Iris pigment epithelial cell (primary cell): ENCODE measurements around the gene EIF5.

- RRBS, result no CpG with 5 or more reads among the region's 3 CpGs
Measured at GRCh38 chr14:102364757-102365253, 2.1 kb downstream of the TECPR2 start.

DNA sequence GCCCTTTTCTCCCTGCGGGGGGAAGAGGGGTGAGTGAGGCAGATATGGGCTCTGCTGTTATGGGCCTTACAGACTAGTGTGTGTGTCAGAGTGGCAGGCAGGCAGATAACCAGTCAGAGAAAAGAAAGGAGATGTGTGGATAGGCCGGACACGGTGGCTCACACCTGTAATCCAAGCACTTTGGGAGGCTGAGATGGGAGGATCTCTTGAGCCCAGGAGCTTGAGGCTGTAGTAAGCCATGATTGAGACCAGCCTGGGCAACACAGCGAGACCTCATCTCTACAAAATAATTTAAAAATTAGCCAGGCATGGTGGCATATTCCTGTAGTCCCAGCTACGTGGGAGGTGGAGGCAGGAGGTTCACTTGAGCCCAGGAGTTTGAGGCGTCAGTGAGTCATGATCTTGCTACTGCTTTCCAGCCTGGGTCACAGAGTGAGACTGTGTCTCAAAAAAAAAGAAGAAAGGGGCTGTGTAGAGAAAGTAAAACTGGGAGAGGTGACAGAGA is 12.2 kb downstream of the TECPR2 start:
- RRBS, result no CpG with 5 or more reads among the region's 6 CpGs

DNA sequence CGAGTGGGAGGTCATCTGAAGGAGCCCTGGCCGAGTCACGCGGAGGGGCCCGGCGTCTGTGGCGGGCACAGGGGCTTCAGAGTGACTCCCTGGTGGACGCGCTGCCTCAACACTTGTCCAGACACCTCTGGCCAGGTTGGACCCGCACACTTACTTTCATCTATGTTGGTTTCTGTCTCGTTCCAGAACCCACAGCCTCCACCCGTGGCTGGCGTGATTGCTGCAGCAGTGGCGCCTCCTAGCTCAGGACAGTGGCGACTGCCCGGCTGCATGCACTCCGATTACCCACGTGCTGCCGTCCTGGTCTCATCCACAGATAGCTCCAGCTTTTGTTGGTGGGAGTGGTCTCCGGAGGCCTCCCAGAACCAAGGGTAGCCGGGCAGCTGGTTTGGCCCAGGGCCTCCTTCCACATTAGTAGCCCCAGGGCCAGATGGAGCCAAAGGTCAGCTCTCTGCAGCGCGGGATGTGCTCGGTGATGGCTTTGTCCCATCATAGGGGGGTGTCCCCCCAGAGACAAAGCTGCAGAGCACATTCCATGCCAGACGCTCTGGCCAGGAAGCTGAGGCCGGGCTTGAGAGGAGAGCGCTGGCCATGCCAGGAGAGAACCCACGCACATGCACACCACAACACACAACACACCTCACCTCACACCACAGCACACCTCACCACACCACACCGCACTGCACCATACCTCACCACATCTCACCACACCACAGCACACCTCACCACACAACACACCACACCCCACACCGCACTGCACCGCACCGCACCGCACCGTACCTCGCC is 11.1 kb downstream of the ANKRD9 start:
- RRBS, result 78% methylated on average over 5 of the region's 35 CpGs

DNA sequence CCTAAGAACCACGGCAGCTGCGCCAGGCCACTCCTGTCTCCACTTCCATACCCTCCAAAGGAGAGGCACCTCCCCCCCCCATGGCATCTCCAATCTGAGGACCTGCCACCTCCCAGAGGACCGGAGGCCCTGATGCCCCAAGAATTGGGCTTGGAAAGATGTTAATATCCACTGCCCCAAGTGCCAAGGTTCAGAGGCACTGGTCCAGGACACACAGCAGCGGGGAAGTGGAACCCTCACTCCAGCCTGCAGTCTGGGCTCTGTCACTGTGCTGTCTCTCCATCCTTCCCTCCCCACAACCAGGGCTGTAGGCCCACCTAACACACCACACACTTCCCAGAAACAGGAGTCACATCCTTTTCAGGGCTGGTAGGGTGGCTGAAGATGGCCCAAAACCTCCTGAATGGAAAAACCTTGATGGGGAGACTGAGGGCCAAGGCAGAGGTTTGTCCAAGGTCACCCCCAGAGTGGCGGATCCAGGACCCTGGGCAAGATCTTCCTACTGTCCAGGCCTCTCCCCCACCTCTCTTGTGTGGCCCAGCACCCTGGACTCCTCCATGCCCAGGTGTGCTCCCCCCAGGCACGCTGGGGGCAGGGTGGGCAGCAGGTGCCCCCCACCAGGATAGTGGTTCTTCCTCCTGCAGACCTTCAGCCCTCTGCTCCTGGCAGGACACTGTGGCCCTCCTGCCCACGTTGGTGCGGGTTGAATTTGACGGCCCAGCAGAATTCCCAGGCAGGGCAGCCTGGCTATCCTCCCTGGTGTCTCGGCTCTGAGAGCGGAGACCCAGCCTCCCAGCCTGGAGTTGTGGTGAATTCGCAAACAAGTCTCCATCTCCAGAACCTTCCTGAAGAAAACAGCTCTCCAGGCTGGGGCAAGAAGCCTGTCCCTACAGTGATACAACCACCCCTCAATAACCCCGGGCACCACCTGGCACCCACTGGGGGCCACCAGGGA is 4.1 kb downstream of the ANKRD9 start:
- RRBS, result 95% methylated on average over 1 of the region's 13 CpGs

- RRBS, result no CpG with 5 or more reads among the region's 2 CpGs
Measured at GRCh38 chr14:102532181-102532569, 22.6 kb upstream of the ANKRD9 start.

DNA sequence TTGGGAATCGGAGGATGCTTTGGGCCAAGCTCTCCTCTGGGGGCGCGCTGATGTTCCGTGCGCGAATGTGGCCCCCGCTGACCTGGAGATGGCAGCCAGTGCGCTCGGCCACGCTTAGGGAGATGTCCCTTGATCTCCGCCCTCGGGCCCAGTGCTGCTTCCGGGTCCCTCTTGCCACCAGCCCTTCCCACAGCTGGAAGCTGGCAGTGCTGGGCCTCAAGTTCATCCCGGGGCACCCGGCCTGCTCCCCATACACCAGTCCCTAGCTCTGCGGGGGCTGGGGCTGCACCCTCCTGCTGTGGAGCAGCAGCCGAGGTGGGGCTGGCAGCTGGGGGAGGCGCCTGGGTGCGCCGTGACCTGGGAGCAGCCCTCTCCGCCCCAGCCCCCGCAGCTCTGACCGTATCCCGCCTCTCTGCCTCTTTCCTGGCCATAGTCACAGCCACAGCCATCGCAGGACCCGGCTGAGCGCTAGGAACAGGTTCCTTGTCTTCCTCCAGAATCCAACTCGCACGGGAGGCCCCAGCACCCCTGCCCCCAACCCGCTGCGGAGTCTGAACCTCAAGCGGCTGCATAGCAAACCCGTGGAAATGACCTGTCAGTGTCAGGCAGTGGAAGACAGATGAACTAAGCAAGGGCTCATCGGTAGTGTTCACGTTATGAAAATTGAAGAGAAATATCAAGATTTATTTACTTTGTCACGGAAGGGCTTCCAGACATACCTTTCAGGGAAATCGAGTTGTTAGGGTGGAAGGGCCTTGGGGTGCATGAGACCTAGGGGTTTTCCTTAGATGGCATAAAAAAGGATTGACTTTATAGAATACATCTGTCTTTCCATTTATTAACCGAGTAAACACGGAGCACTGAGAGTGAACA is 91.4 kb downstream of the RCOR1 start:
- RRBS, result 61% methylated on average over 2 of the region's 39 CpGs

DNA sequence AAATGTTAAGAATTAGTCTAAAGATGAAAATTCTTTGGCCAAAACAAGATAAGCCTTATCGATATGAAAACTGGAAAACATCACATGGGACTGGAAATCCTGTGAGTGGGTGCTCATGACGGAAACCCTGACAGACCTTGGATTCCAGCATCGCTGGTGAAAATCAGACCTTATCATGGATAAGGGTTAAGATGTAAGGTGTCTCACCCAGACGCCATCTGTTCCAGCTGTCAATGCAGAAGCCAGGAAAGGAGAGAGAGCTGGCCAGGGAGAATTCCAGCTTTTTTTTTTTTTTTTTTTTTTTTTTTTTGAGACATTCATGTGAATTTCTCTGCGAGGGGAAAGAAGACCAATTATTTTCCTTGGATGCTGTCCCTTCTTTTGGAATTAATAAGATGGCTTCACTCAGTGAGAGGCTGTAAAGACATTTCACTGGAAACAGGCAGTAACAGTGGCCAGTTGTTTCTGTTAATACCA is 1.8 kb downstream of the TRAF3 start:
- RRBS, result no CpG with 5 or more reads among the region's 5 CpGs

DNA sequence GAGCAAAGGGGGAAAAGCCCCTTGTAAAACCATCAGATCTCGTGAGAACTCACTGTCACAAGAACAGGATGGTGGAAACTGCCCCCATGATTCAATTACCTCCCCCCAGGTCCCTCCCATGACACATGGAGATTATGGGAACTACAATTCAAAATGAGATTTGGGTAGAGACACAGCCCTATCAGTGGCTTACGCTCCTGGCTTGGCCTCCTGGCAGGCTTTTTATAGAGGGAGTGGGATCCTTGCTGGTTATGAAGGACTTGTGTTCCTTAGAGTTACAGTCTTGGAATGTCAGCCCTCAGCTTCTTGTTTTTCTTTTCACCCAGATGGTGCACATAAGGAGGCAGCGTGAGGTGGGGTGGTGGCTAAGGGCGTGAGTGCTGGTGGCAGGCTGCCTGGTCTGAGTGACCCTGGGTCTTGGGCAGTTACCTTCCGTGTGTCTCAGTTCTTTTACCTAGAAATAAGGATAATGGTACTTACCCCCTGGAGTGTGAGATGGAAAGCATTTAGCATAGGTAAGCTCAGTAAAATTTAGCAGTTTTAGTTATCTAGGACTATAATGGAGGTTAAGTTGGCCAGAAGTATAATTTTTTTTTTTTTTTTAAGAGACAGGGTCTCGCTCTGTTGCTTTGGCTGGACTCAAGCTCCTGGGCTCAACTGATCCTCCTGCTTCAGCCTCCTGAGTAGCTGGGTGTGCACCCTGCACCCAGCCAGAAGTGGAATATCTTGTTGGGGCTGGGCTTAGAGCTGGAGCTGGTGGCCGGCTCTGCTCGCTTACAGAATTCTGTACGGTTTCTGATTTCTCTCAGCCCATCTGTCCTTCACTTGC is 26.0 kb downstream of the TRAF3 start:
- RRBS, result no CpG with 5 or more reads among the region's 9 CpGs

DNA sequence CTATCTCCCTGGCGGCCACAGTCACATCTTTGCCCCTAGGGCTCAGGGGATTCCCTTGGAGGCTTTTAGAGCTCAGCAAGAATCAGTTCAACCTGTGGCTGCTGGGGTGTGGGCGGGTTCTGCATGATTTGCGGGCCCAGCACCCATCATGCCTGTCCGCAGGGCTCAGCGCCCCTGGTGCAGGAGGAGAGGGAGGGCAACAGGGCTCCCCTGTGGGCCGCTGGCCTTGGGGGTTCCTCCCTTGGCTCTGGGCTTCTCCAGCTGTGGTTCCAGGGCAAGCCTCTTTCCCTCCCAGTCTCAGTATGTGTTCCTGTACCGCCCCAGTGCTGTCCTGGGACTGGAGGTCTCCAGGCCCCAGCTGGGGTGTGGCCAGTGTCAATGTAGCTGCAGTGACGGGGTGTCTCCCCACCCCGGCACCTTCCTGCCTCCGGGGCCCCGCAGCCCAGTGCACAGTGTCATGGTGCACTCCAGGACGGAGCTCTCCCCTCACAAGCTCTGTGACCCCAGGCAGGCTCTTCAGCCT is 10.0 kb upstream of the LBHD2 start:
- RRBS, result no CpG with 5 or more reads among the region's 12 CpGs

DNA sequence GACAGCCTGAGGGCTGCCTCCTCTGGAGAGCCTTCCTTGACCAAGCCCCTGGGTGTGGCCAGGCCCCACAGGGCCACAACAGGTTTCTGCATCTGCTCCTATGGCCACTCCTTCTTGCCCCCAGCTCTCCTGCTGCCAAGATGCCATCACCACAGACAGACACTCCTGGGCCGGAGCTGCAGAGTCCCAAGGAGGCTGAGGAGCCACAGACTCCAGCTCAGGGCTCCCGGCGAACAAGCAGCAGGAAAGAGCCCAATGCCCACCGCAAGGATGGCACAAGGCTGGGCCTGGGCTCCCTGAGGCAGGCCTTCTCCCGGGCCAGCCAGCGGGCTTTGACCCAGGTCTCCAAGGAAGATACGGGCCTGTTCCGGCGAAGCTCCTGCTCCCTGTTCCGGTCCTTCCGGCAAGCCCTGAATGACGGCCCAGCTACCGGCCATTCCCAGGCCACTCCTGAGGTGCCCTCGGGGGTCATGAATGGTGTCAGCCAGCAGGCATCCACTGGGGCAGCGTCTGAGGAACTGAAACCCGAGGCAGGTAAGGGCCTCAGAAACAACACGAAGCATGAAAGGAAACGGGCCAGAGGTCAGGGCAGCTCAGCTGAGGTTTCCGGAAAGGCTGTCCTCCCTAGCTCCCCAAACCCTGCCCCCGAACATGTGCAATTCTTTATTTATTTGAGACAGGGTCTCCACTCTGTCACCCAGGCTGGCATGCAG is 5.7 kb downstream of the EXOC3L4 start:
- RRBS, result 84% methylated on average over 7 of the region's 20 CpGs

DNA sequence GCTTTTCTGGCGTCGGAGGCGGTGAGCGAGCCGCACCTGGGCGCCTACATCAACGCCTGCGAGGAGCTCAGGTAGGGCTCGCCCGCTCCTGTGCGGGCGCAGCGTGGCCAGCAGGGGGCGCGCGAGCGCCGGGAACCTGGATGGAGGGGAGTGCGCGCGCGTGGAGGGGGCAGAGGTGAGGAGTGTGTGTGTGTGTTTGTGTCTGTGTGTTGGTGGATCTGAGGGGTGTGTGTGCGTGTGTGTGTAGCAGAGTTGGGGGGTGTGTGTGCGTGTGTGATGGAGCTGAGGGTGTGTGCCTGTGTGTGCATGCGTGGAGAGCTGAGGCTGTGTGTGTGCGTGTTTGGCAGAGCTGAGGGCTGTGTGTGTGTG is 10.5 kb downstream of the EXOC3L4 start:
- RRBS, result no CpG with 5 or more reads among the region's 26 CpGs

DNA sequence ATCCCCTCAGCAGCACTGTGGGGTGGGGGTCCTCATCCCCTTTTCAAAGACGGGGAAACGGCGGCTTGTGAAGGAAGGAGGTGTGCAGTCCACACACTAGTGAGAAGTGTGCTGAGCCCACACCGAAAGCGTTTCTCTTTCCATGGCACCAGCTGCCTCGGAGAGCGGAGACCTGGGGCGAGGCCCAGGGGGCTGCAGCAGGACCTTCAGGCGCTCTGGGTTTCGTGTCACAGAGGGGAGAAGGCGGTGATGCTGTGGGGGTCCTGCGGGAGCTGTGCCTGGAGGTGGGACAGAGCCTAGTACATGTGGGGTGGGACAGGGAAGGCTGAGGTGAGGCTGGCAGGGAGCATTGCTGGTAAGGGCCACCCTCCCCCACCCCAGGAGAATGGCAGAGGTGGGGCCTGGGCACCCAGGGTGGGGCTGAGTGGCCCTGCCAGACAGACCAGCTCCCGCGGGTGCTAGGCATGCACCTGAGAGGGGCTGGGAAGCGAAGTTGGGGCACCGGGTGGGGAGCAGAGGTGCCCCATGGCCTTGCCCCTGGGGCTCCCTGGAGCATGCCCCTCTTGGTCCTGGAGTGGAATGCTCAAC is 1.1 kb downstream of the TNFAIP2 start:
- RRBS, result no CpG with 5 or more reads among the region's 16 CpGs

DNA sequence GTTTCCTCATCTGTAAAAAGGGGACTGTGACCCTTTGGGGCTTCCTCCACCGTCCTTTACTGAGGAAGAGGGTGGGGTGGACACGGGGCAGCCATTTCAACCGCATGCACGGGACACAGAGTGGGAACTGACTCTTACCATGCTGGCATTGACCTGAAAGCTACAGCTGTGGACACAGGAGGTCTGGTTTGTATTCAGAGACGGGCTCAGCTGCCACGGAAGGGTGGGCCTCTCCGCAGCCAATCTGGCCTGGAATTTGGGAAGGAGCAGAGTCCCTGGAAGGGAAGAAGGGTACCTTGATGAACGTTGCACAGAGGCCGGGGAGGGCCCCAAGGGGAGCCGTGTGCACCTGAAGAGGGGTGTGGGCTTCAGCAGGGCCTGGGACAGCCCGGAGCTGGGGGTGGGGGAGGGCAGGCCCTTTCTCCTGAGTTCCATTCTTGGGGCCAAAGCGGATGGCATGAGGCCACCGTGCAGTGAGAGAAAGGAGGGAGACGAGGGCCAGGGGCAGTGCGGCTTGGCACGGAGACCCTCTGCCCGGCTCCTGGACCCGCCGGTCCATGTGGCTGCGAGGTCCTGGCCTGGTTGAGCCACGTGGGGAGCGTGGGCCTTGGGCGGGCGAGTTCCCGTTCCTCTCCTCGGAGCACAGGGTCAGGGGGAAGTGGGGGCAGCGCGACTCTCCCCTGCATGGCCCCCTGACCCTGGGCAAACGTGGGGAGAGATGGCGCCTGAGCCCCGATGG is 14.6 kb downstream of the TNFAIP2 start:
- RRBS, result 79% methylated on average over 3 of the region's 31 CpGs

- RRBS, result no CpG with 5 or more reads among the region's 5 CpGs
Measured at GRCh38 chr14:103160807-103161483, 37.7 kb downstream of the TNFAIP2 start.

DNA sequence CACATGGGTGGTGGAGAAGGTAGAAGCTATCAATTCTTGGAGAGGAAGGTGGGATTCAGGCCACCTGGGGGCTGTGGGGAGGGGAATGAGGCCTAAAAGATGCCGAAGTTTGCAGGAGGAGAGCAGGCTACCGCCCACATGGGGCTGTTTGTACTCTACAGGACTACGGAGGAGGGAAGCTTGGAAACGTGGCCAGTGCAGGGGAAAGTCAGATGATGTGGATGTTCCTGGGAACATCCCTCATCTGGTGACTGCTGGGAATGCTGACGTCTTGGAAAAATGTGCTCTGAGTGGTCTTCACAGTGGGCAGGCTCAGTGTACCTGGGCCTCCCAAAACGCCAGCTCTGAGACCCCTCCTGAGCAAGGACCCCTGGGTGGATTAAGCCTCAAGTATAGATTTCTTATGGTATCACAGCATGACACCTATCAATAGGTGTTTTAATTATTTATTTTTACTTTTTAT is 78.6 kb downstream of the TNFAIP2 start:
- RRBS, result no CpG with 5 or more reads among the region's 6 CpGs

- RRBS, result no CpG with 5 or more reads among the region's 7 CpGs
Measured at GRCh38 chr14:103209979-103210456, 86.8 kb downstream of the TNFAIP2 start.

- RRBS, result 53% methylated on average over 4 of the region's 17 CpGs
Measured at GRCh38 chr14:103315184-103315934, 18.7 kb upstream of the EIF5 start.

GRCh38 chr14:103334090-103334297 is at the start of gene EIF5:
Gene EIF5 (plus strand): TSS chr14:103334237.
- RRBS, result no CpG with 5 or more reads among the region's 22 CpGs

DNA sequence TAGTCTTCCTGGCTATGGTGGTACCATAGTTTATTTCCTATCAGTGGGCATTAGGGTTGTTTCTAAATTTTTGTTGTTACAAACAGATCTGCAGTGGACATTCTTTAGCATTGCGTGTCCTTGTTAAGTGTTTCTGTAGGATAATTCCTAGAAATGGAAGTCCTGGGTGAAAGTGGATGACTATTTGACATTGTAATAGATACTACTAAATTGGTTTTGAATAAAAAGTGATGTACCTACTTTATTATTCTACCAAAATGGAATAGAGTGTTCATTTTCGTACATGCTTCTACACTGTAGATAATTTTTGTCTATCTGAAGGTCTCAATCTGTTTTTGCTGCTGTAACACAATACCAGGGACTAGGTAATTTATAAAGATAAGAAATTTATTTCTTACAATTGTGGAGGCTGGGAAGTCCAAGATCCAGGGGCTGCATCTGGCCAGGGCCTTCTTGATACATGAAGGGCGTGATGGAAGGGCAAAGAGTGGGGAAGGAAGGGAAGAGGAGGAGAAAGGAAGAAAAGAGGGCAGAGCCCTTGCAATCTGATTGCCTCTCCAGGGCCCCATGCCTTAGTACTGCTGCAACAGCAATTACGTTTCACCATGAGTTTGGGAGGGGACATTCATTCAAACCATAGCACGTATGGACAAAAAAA is 24.7 kb downstream of the MARK3 start:
- RRBS, result no CpG with 5 or more reads among the region's 5 CpGs

- RRBS, result no CpG with 5 or more reads among the region's 5 CpGs
Measured at GRCh38 chr14:103484495-103484829, 38.2 kb downstream of the CKB start.